HEK293 (cell line): ENCODE measurements around a stretch of chr12.

- PRO-cap = no peak
- RRBS, 2 experiments = no CpG with 5 or more reads among the region's 2 CpGs
Measured at GRCh38 chr12:100564038-100564689, 9.3 kb upstream of the GAS2L3 start.

GRCh38 chr12:100593358-100594343, 20.2 kb downstream of the GAS2L3 start:
- PRO-cap = no peak
- RRBS, 2 experiments = no CpG with 5 or more reads among the region's 5 CpGs

- PRO-cap = no peak
- RRBS, 2 experiments = no CpG with 5 or more reads among the region's 4 CpGs
Measured at GRCh38 chr12:100673440-100673966, 100.0 kb downstream of the GAS2L3 start.

DNA sequence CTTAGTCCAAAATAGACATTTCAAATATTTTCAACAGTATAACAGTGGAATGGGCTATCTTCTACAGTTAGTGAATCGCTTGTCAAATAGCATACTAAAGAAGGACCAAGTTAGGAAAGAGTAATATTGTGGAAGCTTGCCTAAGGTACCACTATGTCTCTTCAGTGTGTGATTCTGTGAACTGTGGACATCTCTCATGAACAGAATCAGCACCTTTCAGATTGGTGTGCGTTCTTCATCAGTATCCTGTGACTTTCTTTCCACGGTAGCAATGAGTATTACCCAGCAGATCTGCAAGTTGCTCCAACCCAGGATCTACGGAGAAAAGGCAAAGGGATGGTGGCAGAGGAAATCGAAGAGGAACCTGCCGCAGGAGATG, 37.3 kb downstream of the UTP20 start:
- PRO-cap = no peak
- RRBS, 2 experiments = no CpG with 5 or more reads among the region's 6 CpGs

- PRO-cap = bidirectional peak, plus-strand start at chr12:101698836, minus-strand start at chr12:101698859
- RRBS, 2 experiments = no CpG with 5 or more reads among the region's 5 CpGs
Measured at GRCh38 chr12:101698709-101699167, 1.3 kb downstream of the CHPT1 start.

DNA sequence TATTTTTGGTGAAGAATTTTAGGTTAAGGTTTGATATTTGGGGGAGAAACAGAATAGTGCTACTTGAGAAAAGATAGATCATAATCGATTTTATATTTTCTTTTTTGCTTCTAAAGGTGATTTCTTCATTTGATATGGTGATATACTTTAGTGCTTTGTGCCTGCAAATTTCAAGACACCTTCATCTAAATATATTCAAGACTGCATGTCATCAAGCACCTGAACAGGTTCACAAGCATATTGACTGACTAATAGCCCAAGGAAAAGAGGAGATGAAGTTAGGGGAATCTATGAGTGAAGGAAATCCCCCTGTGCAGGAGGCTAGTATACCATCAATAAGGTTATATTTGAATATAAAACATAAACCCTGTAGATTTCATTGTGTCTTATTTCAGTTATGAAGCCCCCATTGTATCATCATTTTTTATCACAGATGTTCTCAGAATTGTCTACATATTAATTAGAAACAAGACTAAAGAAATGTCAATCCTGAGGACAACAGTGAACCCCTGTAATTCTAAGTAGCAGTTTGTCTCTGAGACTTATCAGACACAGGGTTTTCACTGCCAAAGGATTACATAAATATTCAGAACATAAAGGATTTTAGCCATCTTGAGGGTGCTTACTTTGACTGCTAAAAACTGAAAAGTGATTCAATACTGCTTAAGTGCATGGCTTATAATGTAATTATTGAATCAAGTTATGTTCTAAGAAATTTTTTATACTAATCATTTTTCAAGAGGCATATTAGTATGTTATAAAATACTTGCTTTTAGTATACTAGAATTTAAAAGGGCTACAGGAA, 12.9 kb downstream of the SYCP3 start:
- PRO-cap = no peak
- RRBS, 2 experiments = no CpG with 5 or more reads among the region's 1 CpG

GRCh38 chr12:101761123-101761895, 22.0 kb upstream of the SYCP3 start:
- PRO-cap = no peak
- RRBS, 2 experiments = no CpG with 5 or more reads among the region's 11 CpGs

- PRO-cap = no peak
- RRBS, 2 experiments = no CpG with 5 or more reads among the region's 4 CpGs
Measured at GRCh38 chr12:101789951-101790450, 40.8 kb downstream of the GNPTAB start.

DNA sequence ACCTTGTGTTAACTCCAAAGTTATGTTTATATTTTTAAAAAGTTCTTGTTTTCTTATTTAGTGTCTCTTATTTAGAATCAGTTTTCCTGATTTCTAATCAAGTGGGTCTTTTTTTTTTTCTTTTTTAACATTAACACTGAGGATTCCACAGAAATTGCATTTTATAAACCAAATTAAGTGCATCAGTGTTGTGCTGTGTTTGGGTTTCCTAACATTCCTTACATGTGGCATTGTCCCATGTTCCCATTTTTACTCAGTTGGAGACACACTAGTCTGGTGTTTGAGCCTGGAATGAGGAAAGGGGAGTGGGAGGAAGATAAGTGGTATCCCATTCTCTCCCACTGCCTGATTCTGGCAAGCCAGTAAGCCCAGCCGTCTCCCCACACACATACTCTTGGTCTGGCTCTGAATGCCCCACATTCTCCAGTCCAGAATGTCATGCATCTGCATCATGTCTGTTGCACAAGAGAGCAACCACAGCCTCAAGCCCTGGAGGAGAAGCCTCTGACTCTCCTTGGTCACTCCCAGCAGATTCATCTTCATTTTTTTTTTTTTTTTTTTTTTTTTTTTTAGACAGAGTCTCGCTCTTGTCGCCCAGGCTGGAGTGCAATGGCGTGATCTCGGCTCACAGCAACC, 47.9 kb downstream of the DRAM1 start:
- PRO-cap = no peak
- RRBS, 2 experiments = no CpG with 5 or more reads among the region's 5 CpGs

DNA sequence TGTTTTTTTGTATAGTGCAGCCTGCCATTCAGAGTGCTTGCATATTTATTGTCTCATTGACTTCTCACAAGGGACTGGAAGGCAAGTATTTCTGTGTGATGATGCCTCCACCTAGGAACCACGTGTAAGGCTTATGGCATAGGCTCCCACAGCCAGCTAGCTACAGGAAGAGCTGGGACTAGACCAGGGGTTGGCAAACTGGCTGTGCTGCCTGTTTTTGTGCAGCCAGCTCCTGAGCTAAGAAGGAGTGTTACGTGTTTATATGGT, 970 bp downstream of the PARPBP start:
- PRO-cap = bidirectional peak, plus-strand start at position 165 of the sequence, minus-strand start at position 126 of the sequence
- RRBS, 2 experiments = no CpG with 5 or more reads among the region's 2 CpGs

DNA sequence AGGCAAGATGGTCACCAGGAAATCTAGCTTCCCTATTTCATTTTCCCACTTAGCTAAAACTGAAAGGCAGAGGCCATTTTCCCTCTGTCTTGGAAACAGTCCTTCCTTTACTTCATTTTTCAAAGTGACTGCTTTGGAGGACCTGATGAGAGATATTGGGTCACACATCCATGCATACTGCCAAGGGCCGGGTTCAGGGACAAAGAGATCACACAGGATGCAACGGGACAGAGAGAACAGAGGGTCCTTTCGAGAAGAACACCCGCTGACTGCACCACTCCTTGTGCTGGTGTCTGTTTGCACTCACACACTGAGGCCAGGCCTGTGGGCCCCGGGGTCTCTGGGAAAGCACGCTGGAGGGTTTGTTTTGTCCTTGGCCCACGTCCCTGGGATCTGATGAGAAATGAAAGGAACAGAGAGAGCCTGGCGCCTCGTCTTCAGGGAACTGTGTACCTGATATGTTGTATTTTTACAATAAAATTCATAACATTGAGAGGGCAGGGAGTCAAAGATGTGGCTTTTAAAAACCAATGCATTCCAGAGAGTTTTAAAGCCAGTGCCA, 42.2 kb downstream of the PAH start:
- PRO-cap = no peak
- RRBS, 2 experiments = no CpG with 5 or more reads among the region's 9 CpGs

DNA sequence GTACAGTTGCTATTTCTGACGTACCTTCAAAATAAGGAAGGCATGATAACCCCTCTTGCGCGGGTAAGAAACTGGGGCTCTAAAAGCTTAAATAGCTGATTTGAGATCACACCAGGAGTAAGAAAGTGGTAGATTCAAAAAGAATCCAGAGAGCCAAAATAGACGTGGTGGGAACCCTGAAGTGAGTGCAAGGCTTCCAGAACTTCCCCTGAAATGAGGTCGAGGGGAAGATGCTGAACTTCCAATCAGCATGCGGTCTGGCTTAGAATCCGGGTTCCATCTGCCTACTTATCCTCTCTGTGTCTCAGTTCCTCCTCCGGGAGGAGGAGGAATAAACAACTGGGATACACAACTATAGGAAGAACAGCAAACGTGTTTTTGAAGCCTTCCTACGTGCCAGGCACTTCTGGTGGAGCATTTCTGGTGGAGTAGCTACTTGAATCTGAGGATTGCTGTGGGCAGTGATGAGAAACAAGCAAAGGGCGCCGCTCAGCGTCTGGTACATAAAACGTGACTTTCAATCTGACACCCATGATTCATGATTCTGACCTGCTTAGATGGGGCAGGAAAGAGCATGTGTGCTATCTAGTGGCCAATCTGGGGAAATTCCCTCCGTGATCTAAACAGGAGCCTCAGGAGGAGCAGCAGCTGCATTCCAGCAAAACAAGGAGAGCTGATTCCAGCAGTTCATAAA, 38.1 kb downstream of the PAH start:
- PRO-cap = no peak
- RRBS, 2 experiments = no CpG with 5 or more reads among the region's 15 CpGs

DNA sequence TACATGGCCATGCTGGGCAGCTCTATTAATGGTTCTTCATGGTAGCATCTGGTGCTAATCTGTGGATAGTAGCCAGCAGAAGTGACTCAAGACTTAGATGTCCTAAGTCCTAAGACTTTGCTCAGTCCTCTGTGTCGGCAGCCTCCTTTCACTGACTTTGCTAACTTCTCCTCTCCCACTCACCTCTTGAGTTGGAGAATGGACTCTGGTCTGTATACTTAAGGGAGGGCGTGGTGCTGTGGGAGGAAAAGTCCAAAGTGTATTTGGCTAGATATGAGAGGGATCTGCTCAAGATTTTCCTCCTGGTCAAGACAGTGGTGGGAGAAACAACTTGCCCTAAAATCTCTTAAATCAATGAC, 136.3 kb downstream of the ASCL1 start:
- PRO-cap = no peak
- RRBS, 2 experiments = no CpG with 5 or more reads among the region's 2 CpGs

- PRO-cap = no peak
Measured at GRCh38 chr12:103172508-103172793, 215.0 kb downstream of the ASCL1 start.

DNA sequence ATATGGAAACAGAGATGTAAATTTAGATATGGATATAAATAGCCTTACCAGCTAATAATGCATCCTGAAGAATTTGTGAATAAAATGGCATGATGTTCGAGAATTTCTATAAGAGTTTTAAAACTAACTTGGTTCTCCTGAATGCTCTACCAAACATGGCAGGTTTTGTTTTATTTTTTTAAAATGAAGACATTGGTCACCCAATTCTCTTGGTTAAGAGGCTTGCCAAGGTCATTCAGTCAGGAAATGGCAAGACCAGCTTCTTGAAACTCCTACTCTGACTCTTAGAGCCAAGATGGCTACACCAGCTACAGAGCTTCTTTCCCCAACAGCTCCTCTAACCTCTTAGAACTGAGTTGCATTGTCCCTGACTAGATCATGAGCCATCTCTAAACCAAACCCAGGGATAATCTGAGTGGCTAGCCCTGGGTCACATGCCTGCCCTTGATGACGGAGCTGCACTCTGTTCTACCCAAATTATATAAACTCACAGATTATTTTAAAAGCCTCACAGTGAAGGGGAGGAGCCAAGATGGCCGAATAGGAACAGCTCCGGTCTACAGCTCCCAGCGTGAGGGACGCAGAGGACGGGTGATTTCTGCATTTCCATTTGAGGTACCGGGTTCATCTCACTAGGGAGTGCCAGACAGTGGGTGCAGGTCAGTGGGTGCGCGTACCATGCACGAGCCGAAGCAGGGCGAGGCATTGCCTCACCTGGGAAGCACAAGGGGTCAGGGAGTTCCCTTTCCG, 61.7 kb downstream of the C12orf42 start:
- PRO-cap = unidirectional peak, plus-strand start at position 511 of the sequence
- RRBS, 2 experiments = no CpG with 5 or more reads among the region's 14 CpGs

DNA sequence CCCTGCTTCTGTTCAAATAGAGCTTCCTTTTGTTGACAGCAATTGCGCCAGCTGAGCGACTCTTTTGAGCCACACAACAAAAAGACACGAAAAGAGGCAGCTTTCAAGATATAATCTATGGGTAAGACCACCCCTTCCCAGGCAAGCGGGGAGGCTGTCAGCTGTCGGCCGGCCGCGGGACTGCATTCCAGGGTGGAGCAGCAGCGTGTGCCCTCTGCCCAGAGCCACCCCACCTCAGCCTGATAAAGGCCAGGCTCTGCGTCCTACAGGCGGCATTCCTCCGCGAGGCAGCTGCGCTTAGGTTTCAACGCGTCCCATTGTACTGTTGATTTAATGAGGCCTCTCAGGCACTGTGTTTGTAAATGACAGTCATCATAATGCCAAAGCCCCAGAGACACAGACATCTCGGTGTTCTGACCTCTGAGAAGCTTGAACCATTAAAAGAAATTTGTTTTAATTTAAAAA, 15.7 kb upstream of the STAB2 start:
- PRO-cap = no peak
- RRBS, 2 experiments = no CpG with 5 or more reads among the region's 17 CpGs

DNA sequence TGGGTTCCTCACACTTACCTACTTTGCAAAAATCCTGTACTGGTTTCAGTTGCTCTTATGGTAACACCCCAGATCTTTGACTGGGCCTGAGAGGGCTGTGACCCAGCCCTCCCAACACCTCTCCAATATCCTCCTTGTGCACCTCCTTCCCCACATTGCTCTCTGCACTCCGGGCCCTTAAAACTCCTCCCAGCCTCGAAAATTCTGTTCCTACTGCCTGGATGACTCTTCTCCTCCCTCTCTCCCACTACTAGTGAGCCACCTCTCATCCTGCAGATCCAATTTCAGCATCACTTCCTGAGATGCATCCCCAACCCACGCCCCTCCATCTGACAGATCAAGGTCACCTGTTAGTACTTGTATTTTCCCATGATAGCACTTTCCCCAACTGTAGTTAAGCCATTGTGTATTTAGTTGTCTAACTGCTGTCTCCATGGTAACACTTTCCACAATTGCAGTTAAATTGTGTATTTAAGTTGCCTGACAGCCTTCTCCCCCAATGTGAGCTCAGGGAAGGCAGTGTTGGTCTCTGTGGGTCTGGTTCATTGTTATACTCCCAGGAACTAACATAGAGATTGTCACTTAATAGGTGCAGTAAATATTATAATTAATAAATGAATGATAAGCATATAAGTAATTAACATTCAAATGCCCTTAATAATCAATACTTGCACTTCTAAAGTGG, 11.6 kb upstream of the NT5DC3 start:
- PRO-cap = no peak
- RRBS, 2 experiments = no CpG with 5 or more reads among the region's 3 CpGs

GRCh38 chr12:103880423-103881259, 39.6 kb upstream of the NT5DC3 start:
- PRO-cap = no peak
- RRBS, 2 experiments = no CpG with 5 or more reads among the region's 8 CpGs

- PRO-cap = no peak
Measured at GRCh38 chr12:103933443-103933765, 3.2 kb downstream of the HSP90B1 start.

- PRO-cap = no peak
- RRBS, 2 experiments = no CpG with 5 or more reads among the region's 2 CpGs
Measured at GRCh38 chr12:103962334-103963159, 3.1 kb upstream of the TDG start.